Foreskin keratinocyte (primary cell): ENCODE measurements around a stretch of chr1.

DNA sequence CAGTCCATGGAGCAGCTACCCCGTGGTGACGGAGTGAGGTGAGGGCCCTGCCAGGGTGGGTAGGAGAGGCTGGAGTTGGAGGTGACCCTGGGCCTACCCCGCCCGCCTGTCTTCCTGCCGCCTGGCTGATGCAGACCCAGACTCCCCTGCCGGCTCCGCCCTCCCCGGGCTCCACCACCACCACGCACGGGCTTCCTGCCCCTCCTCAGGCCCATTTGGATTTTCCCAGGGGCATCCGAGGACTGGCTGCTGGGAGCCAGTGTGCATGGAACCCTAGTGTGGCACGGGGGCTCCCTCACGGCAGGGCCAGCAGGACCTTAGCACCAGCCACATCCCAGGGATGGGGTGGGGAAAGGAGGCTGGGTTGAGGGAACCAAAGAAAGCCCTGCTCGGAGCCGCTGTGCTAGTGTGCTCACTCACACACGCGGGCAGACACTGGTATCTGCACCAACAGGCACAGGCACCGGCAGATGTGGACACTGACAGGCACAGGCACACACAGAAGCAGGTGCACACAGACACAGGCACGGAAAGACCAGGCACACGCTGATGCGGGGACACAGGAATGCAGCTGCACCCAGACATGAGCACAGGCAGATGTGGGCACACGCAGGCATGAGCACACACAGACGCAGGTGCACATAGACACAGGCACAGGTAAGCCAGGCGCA lies 32.7 kb downstream of the PODN start:
- RAMPAGE, total RNA = no peak

DNA sequence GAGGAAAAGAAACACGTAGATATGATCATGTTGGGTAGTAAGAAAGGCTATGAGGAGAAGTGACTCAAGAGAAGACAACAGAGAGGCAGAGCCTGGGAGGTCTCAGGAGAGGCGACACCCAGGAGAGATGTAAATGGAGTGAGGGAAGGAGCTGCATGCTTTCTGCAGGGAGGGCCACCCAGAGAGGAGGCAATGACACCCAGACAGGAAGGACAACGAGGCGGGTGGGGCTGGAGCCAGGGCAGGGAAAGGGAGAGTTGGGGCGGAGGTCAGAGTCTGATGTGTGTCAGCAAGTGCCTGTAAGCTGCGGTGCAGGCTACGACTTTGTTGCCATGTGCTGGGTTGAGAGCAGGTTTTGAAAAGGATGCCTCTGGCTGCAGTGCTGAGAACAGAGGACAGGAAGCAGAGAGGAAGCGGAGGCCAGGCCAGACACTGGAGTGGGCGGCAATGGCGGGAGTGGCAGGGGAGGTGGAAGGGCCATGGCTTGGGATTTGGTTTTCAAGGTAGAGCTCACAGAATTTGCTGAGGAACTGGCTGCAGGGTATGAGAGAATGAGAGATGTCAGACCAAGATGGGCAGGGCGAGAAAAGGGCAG lies 31.3 kb downstream of the SLC1A7 start:
- RAMPAGE, total RNA = no peak

DNA sequence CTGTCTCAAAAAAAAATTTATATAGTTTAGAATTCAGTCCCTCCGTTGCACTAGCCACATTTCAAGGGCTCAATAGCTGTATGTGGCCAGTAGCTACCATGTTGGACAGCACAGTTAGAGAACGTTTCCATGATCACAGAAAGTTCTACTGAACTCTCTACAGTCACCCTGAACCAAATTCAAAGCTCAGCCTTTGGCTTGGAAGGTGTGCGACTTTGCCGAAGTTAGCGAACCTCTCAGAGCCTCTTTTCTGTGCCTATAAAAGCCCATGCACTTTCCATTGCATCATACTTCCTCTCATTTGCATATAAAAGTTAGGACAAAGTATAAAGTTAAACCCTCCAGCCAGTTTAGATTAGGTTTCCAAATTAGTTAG lies 4.7 kb upstream of the SLC1A7 start:
- RAMPAGE, total RNA = no peak

GRCh38 chr1:53172700-53173356 lies 23.8 kb upstream of the CPT2 start:
- RAMPAGE, total RNA = no peak

- RAMPAGE, total RNA = no peak
These were observed 568 bp upstream of the CPT2 start for GRCh38 chr1:53196040-53196471.

GRCh38 chr1:53198419-53198916 lies 1.8 kb downstream of the CPT2 start:
- RAMPAGE, total RNA = no peak

- RAMPAGE, total RNA = no peak
These were observed 1.9 kb downstream of the LRP8 start for GRCh38 chr1:53325920-53326386.

DNA sequence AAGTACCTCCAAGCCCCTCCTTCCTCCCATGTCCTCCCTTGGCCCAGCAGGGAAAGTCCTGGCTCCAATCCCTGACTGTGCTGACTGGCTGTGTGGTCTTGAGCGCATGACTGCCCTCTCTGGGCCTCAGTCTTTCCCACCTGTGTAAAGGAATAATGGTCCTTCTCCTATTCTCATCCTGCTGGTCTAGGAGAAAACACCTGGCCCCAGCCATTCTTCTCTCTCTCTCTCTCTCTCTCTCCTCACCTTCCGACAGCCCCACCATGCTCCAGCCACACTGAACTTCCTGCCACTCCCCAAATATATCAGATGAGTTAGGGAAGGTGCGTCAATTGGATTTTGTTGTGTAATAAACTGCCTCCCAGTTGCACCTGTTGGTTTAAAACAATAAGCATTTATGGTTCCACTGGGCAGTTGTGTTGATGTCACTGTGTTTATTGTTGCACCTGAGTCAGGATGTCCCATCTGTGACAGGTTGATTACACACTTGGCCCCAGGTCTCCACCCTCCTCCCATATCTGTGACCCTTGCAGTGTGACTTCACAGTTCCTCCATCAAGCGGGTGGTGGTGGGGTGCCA lies 22.3 kb upstream of the LRP8 start:
- RAMPAGE, total RNA = no peak

GRCh38 chr1:53862475-53863056 lies 24.5 kb upstream of the NDC1 start:
- RAMPAGE, total RNA = no peak

DNA sequence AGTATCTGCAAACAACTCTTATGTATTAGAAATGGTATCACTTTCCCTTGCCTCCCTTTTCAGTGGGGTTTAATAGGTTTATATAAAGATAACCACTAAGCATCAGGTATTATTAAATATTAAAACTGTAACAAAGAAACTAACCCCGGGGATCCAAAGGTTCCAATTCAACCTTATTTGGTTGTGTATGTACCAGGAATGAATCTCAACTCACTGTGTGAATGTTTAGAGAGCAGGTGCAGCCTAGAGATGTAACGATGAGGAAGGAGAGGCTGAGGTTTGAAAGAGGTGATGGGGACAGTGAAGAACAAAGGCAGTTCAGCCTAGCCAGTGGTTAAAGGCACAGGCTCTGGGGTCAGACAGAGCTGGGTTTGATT lies 579 bp downstream of the YIPF1 start:
- RAMPAGE, total RNA = no peak

- RAMPAGE, total RNA = no peak
These were observed 28.3 kb downstream of the CDCP2 start for GRCh38 chr1:54124492-54124981.

DNA sequence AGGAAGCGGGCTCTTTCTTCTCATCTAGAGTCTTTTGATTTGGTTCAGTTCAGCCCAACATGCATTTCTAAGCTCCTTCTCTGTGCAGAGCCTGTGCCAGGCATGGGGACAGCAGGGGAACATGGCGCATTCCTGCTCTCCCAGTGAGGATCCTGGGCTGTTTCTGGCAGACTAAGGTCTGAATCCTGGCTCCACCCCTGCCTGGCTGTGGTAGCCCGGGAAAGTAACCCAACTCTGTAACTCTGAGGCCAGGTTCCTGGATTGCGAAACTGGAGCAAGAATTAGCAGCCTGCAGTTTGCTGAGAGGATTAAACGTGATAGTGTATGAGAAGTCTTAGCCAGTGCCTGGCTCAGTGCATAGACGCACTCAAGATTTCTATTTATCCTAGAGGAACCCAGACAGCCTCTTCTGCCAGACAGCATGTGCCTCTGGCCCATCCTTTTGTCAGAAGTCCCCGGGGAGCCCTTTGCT lies 1.0 kb upstream of the CDCP2 start:
- RAMPAGE, total RNA = no peak

DNA sequence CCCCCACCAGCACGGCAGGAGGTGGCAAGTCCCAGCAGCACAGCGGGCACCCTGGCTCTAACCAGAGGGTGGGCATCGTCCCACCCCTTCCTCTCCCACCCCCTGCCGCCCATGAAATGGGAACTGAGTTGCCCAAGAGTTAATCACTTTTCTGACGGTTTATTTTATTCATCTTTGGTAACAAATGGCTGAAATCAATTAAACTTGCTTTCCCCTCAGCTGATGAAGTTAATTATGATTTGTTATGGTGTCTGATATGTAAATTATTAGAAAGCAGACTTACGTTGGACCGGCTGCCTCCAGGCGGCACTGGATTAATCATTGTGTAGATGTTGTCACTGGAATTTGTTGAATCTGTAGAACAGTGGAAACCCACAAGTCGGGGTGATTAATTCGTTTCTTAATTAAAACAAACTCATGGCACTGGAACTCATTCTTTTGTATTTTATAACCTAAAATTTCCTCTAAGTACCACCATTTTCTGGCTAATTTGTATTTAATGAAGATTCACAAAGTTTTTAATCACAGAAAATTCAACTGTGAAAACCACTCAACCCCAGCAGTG lies 39.0 kb downstream of the MRPL37 start:
- RAMPAGE, total RNA = no peak

DNA sequence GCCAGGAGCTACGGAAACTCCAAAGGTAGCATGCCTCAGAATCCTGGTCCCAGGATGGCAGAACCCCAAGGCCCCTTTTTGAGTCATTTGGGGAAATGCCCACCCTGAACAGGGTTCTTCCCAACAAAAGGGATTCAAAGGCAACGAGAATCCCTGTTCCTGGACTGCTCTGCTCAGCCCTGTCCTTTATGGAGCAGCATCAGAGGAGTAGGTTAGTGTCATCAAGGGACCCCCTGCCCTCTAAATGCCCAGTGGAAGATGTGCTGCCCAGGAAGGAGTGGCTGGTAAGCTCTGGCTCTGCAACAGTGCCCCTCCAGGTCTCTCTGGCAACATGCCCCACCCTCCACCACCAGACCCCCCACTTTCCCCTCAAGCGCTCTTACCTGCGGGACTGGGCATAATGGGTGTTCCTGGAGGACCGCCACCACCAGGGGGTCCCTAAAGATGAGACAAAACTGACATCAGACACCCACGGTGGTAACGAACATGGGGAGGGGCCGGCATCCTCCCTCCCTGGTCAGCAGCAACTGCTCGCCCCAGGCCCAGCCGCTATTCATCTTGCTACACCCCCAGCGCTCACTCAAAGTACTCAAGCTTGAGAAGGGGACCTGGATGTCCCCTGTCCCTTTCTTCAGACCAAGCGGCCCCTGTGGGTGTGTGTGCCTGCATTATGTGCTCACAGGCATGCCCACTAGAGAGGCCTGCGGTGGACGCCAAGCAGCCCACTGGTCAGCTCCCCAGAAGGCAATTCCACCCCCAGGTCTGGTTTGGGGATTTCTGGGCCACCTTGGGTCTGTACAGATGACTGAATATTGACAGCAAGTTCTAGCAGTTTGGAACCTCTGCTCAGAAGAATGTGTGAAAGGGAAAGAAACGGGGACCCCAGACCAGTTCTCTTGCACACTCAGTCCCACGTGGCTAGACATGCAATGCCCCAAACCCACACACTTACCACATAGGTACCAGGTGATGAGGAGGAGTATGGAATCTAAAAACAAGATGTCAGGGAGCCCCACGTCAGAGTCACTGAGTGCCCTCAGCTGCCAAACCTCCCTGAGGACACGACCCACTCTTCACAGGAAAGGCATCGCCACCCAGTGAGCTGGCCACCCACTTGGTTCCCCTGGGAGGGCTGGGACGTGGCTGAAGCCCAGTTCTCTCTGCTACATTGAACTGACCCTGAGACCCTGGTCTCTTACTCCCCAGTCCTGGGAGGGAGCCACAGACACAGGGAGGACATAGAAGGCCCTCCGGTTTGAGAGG lies 41.0 kb downstream of the MRPL37 start:
- RAMPAGE, total RNA = no peak

DNA sequence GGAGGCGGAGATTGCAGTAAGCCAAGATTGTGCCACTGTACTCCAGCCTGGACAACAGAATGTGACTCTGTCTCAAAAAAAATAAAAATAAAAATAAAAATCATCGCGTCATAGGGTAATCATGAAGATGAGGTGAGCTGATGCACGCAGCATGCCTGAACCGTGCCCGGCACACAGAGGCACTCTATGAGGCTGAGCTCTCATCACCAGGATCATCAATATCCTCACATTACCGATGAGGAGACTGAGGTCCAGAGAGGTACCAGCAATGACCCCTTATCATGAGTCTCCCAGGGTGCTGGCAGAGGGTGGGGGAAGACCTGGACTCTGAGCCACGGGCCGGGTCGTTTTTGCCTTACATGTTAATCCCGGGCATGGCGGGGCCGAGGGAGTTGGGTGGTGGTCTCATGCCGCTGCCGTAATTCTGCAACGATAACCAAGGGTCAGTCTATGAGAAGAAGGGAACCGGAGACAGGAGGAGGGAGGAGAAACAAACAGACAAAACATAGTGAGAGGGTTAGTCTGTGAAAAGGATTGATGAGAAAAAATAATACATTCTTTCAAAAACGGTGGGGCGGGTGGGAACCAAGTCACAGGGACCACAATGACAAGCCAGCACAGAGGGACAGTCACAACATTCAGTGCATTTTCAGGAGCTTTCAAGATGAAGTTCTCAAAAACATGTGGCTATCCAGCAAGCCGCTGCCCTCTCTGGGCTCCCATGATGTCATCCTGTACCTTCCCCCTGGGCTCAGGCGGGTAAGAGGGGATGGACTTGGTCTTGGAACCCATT lies 43.1 kb downstream of the MRPL37 start:
- RAMPAGE, total RNA = no peak

DNA sequence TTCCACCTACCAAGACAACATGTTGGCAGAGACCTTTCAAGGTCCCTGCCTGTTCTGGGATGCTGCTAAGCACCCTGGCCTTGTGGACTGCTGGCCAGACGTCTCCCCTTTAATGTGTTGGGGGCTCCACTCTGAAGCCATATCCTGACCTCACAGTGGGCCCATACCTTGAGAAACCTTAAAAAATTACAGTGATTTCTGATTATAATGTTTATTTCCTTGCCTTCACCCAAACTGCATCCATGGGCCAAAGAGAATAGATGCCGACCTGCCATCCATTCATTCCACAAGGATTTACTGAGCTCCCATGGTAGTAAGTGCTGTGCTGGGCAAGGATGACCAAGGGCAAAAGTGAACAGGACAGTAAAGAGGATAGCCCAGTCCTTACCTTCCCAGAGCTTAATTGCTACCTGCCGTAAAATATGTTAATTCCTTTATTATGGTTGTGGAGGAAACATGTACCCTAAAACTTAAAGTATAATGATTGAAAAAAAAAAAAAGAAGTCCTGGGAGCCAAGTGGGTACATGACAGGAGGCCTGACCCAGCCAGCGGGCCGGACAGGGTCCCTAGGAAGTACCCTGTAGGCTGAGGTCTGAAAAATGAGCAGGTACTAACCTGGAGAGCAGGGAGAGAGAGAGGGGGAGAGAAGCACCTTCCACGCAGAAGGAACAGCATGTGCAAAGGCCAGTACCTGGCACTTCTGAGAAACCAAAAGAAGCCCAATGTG lies 141.4 kb downstream of the MRPL37 start:
- RAMPAGE, total RNA = no peak

DNA sequence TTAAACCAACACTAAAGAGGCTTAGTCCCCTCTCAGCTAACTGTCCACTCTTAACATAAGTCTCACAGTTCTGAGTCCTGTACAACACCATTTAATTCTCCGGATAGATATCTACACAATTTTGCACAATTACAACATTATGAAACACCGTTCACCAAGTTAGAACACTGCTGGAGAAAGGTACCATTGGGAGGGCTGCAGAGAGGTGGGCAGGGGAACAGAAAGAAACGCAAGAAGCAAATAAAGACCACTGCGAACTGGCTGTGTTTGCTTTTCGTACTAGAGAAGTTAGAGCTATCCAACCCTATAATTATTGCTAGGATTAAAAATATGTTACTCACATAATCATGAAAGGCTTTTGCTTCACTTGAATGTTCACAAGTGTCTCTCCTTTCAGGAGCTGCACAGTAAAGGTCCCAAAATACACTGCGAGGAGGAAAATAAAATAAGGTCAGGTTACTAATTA lies 146.5 kb upstream of the ACOT11 start:
- RAMPAGE, total RNA = no peak

- RAMPAGE, total RNA = no peak
These were observed 140.1 kb upstream of the ACOT11 start for GRCh38 chr1:54407999-54408277.

DNA sequence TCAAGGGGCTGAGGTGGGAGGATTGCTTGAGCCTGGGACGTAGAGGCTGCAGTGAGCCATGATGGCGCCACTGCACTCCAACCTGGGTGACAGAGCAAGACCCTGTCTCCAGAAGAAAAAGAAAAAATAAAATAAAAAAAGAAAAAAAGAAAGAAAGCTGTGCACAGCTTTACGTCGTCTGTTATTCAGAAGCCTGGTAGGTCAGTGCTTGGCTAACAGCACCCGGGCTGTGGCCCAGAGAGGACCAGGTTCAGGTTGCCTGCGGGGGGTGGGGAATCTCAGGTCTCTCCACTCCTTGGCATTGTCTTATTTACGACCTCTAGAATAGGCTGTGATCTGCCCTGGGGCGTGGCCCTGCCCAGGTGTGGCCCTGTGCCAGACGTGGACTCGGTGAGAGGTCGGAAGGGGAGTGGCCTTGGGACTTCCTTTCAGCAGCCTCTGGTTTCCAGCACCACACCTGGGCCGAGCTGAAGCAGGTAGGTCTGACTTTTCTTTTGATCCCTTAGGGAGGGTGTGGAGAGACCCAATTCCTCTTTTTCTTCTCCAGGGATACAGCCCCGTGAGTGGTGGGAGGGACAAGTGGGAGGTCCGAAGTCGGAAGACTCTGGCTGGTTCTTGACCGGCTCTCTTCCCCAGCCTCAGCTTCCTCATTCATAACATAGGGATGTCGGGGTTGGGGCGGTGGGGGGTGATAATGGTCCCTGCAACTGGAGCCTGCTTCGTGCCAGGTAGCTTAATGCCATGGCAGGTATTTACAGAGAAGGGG lies 16.3 kb downstream of the ACOT11 start:
- RAMPAGE, total RNA = no peak

DNA sequence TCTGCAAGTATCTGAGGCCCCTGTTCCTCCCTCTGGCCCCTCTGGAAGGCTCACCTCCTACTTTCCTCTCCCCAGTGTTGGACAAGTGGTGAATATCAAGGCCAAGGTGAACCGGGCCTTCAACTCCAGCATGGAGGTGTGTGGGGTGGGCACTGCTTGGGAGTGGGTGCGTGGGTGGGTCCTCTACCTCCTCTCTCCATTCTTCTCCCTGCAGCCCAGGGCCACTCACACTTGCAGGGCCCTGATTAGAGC lies 30.9 kb downstream of the FAM151A start:
- RAMPAGE, total RNA = no peak